Colon Carcinoma Metastatic in the Lung (tissue), 2 donors: Measurements from ENCODE around the gene BTG3.

DNA sequence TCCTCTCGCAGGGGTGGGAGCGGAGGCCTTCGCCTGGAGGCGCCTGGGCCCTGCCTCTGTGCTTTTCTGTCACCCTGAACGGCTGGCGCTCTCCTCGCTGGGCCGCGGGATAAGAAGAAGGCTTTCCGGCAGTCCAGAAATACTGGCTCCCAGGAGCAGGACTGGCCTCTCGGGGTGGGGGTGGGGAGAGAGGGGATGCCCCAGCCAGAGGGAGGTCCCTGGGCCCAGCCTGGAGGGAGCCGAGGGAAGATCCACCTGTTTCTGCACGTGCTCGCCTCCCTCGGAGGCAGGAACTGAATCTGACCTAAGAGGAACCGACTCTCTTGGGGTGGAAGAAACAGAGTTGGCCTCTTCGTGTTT lies 4394.2 kb upstream of the TPTE start:
- PRO-cap, 2 experiments: no peak in any of the 2 experiments

GRCh38 chr21:8257860-8258531 lies 2263.4 kb upstream of the TPTE start:
- PRO-cap, 2 experiments: no peak in any of the 2 experiments

GRCh38 chr21:9129585-9130169 lies 1391.7 kb upstream of the TPTE start:
- PRO-cap, 2 experiments: no peak in any of the 2 experiments

DNA sequence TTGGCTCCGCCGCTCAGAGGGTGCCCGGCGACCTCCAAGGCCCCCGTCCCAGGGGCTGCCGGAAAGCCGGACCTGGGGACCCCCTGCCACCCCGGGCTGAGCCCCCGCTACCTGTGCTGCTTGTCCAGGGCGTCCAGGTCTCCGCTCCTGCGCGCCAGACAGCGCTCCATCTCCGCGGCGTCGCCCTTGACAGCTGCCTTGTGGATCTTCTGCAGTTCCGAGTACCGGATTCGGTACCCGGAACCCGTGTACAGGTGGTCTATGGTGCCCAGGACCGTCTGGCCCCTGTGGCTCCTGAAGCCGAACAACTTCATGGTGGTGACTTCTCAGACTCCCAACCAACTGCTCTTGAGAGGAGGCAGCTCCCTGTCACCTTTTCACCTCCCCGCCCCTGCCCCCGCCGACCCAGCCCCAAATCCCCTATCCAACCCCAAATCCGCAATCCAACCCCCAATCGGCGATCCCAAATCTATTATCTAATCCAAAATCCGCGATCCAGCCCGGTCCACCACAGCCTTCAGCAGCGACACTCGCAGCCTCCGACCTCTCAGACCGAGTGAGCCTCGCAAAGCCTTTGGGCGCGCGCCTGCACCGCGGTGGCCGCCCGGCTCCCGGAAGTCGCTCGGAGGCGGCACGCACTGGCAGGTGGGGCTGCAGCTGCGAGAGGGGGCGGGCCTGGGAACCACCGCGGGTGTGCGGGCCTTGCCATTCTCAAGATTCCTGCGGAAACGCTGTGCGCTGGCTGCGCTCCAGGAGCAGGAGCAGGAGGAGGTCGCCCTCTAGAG lies 231.0 kb downstream of the LIPI start:
- PRO-cap, 2 experiments: peak in 1 of 2 experiments; most common minus-strand start position 620 of the sequence (in 1)

GRCh38 chr21:14687215-14687659 lies 141.1 kb upstream of the SAMSN1 start:
- PRO-cap, 2 experiments: no peak in any of the 2 experiments

DNA sequence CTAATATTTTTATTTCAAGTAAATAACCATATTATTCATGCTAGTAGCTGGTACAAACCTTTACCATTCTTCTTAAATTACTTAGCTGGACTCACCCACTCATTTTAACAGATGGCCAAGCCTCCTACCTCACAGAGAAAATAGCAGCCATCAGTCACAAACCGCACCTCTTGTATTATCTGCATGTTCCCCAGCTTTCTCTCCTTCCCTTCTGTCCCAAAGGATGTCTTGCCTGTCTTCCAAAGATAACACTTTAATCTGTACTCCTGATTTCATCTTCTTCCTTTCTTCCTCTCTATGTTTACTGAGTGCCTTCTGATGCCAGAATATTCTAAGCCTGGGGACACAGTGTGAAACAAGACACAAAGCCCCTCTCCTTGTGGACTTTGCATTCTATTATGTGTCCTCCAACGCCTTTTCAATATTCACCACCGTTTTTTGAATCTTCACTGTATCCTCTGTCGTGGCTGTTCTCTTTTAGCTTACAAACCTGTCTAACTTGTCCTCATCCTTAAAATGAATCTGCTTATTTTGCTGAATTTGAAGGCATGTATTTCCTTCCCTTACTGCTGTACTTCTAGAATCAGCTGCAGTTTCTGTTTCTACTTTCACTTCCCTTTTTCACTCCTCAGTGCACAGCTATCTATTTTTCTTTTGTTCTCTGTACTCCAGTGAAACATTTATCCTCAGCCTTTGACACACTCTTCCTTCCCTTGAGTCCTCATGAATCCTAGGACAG lies 216.8 kb upstream of the SAMSN1 start:
- PRO-cap, 2 experiments: no peak in any of the 2 experiments

GRCh38 chr21:15122211-15122698 lies 57.5 kb upstream of the NRIP1 start:
- PRO-cap, 2 experiments: no peak in any of the 2 experiments

- PRO-cap, 2 experiments: no peak in any of the 2 experiments
Measured at GRCh38 chr21:15141285-15141865, 76.6 kb upstream of the NRIP1 start.

GRCh38 chr21:15195215-15195555 lies 130.4 kb upstream of the NRIP1 start:
- PRO-cap, 2 experiments: no peak in any of the 2 experiments

- PRO-cap, 2 experiments: no peak in any of the 2 experiments
Measured at GRCh38 chr21:15730816-15731215, 1.0 kb downstream of the USP25 start.

DNA sequence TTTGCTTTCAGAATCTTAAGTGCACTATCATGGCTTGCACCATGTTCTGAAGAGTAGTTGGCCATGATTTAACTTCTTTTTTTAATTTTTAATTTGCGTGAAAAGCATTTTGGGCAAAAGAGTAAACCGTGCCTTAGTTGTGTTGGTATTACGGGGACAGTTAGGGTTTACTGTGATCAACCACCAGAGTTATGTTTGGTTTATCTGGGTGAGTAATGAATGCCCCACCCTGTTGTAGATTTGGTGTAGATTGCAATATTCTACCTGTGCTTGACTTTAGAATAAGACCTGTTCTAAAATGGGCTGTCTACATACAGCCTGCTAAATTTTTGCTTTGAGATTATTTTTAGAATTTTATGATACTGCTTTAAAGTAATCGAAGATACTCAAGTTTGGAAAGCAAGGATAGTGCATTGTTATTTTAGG lies 1.4 kb downstream of the USP25 start:
- PRO-cap, 2 experiments: no peak in any of the 2 experiments

DNA sequence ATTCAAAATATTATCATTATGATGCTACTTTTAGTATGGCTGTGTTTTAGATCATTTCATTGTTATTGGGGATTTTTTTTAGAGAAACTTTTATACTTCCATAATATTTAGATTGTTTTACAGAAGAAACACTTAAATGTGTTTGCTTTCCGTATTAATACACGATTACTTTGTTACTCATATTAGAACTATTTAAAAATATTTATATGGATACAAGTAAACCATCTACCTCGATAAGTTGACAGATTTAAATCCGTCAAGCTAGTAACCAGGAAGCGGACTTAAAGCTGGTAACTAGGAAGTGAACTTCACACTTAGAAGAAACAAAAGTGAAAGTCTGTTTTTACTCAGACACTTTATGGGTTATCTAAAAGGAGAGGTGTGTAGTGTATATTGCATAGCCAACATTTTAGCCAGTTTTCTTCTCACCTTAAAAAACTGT lies 2.4 kb downstream of the USP25 start:
- PRO-cap, 2 experiments: no peak in any of the 2 experiments

- PRO-cap, 2 experiments: no peak in any of the 2 experiments
Measured at GRCh38 chr21:15791401-15791748, 61.6 kb downstream of the USP25 start.

DNA sequence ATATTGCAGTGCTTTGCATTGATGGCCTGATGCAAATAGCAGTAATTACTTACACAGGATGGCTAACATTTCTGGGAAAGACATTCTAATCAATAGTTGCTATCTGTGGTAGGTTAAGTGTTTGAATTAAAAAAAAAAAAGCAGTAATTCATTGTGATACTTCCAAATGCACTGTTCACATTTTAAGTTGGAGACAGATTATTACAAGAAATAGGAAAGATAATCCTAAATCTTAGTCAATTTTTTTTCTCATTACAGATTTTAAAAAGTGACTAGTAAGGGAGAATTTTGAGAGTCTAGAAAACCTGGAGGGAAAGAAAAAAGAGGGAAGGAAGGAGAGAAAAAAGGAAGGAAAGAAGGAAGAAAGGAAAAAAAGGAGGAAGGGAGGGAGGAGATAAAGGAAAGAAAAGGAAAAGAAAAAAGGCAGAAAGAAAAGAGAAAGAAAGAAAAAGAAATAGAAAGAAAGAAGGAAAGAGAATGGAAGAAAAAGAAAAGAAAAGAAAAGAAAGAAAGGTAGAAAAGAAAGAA lies 677.5 kb downstream of the USP25 start:
- PRO-cap, 2 experiments: no peak in any of the 2 experiments

- PRO-cap, 2 experiments: no peak in any of the 2 experiments
Measured at GRCh38 chr21:16710073-16710424, 802.8 kb upstream of the CXADR start.

DNA sequence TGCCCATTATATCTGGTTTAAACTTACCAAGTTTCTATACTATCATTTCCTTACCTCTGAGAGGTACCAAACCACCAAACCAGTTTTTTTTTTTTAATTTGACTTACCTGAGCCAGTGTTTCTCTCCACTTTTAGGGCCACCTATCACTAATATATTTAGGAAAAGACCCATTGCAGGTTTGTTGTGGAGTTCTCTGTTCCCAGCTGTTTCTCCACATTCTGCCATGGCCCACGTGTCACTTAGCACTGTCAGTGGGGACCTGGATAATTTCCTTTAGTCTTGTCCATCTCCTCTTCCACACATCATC lies 87.0 kb upstream of the CXADR start:
- PRO-cap, 2 experiments: no peak in any of the 2 experiments

DNA sequence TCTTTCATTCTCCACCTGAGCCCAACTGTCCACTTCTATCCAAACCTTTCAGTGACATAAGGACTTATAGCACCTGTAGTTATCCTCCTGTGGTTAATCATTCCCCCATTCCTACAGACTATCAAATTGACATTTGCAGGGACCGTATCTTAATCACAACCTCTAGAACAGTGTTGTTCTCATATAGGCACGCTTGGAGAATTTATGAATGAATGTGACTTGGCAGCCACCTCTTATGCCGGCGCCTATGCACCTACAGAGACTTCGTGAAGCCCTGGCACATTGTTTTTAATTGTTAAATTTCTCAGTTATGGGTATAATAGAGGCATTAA lies 83.8 kb upstream of the CXADR start:
- PRO-cap, 2 experiments: no peak in any of the 2 experiments

DNA sequence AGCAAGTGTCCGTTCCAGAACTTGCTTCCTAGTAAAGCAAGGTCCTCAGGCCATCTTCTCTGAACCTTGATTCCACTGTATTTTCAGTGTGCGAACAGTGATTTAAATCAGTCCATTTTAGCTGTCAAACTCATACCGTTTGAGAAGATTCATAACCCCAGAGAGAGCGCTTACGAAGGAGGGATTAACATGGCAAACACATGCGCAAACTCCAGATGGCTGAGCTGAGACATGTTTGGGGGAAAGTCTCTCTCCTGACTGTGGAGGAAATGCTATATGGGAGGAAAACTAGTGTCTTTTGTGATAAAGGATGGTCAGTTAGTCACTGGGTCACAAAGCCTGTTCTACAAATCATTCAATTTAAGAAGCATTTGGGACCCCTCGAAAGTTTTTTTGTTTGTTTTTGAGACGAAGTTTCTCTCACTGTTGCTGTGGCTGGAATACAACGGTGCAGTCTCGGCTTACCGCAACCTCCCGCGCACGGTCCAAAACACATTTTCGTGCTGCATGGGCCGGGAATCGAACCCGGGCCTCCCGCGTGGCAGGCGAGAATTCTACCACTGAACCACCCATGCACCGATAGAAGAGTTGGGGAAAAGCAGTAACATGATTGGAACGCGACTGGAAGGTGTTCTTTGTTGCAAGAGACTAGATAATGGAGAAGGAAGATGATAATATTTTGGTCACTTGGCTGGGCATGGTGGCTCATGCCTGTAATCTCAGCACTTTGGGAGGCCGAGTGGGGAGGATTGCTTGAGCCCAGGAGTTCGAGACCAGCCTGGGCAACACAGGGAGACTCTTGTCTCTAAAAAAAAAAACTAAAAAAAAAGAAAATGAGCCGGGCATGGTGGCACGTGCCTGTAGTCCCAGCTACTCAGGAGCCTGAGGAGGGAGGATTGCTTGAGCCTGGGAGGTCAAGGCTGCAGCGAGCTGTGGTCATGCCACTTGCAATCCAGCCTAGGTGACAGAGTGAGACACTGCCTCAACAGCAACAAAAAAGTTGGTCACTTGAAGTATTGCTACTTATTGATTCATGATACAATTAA lies 58.2 kb upstream of the CXADR start:
- PRO-cap, 2 experiments: no peak in any of the 2 experiments

GRCh38 chr21:17476028-17476549 lies 36.8 kb upstream of the CXADR start:
- PRO-cap, 2 experiments: no peak in any of the 2 experiments

DNA sequence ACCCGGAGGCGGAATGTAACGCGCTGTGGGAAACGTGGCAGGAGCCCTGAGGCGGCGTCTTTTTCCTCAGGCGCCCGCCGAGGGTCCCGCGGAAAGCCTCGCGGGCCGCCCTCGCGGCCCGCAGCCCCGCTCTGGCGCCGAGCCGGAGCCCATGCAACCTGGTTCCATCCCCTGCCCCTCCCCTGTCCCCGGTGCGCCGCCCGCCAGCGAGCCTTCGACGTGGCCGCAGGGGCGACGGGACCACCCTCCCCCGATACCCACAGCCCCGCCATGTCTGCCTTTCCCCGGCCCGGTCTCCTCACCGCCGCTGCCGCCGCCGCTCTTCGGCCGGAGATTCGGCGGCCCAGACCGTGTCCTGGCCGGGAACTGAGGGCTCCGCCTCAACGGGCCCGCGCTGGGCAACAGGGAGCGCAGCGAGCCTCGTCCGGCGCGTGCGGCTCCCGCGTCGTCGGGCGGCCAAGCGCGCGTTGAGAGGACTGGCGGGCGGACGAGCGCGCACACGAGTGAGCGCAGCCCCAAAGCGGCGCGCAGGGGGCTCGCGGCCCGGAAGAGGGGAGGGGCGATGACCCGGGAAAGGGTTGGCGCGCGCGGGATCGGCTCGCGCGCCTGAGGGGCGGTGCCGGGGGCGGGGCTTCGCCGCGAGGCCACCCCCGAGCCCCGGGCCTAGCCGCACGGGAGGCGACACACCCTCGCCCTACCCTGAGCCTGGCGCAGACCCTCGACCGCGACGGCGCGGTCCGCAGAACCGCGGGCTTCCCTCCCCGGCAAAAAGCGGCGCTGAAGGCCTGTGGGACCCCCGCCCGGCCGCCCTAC lies at the start of gene BTG3:
TSS of gene BTG3 (minus strand) at position 505 of the 813 bp plus-strand sequence.
- PRO-cap, 2 experiments: peak in 2 of 2 experiments; most common plus-strand start position 470 of the sequence (in 1); most common minus-strand start position 478 of the sequence (in 1)